ENCODE measurements around a stretch of chr17.

GRCh38 chr17:58569219-58569542 lies 25.1 kb upstream of the SEPTIN4 start:
- PRO-cap, result no peak

- PRO-cap, result no peak
Measured at GRCh38 chr17:58679397-58679853, 12.4 kb downstream of the IGBP1C start.

- PRO-cap, result unidirectional peak, minus-strand start at chr17:59372175; unidirectional peak, plus-strand start at chr17:59372572
Measured at GRCh38 chr17:59372104-59373018, 40.9 kb downstream of the YPEL2 start.

- PRO-cap, result no peak
Measured at GRCh38 chr17:59437893-59438613, 106.6 kb downstream of the YPEL2 start.

DNA sequence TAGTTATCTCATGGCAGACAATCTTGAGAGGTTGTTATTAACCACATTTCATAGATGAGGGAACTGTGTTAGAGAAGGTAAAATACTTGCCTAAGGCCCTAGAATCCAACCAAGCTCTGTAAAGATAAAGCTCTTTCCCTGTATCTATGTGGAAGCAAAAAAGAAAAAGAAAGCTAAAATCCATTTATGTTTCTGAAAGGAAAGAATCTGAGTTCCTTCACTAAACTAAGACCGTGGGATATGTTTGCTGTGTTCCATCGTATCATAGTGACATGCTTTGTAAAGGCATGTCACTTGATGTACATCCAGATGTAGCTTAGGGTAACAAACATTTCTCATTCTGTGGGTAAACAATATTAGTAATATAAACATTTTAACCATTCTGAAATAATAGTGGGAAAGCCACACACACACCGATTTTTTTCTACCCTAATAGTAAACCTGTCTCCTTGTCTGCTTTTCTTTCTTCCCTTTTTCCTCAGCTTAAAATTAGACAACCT lies 78.1 kb downstream of the TUBD1 start:
- PRO-cap, result no peak

DNA sequence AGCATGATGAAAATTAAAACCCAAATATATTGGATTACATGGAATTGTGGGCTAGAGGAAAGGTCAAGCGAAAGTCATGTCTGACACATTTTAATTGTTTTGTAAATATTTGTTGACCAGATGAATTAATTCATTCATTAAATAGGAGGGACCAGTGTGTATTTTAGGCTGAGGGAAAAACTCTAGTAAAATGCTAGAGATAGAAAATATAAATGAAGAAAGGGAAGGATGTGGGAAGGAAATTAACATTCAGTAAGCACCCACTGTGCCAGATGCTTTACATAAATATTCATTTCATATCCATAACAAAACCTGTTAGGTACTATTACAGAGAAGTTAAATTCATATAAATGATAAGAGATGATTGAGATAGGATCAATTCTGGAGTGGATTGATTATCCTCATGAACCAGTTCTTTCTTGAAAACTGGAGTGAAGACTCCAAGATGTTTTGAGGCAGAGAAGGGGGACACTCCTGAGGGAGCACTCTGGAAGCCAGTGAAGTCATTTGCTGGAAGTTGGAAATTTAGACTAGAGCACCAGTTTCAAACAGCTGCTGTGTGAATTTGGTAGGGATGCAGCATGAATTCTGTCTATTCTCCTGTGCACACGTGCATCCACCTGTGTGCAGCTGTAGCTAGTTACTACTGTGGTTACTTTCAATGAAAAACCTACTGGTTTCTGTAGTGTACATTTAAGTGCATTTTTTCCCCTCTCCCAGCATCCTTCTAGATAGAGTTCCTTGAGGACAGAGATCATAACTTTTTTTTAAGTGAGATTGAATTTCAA lies 66.2 kb downstream of the TUBD1 start:
- PRO-cap, result no peak

DNA sequence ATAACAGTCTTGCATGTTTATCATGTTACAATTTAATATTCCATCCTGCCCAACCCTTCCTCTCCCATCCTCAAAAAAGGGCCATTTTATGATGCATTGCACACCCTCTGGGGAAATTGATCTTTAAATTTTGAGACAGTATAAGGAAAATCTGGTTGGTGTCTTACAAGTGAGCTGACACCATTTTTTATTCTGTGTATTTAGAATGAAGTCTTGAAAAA lies 52.5 kb downstream of the TUBD1 start:
- PRO-cap, result no peak

DNA sequence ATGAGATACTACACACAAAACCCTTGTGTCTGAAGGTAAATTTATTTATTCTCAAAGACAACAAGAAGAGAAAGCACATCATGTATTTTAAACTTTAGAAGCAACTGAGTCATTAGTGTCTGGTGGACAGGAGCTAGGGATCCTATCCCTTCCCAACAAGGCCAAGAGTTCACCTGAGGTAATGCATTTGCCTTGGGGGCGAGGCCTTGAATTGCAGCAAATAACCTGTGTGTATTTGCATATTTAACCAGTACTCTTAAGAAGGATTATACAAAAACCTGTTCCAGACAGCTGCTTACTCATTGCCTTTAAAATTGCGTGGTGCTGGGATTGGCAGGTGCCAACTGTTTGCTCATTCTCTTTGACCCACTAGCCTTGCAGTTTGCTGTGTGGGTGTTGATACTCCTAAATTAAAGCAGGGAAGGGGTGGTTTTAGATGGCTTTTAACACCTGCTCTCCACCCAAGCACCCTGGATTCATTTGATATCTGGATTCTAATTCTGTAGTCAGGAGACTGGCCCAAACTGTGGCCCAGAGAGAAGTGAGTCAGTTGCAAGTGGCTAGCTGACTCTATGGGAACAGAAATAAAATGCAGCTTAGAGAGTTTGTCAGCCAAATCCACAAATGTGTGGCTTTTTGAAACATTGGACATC lies 47.1 kb downstream of the TUBD1 start:
- PRO-cap, result unidirectional peak, minus-strand start at position 472 of the sequence

DNA sequence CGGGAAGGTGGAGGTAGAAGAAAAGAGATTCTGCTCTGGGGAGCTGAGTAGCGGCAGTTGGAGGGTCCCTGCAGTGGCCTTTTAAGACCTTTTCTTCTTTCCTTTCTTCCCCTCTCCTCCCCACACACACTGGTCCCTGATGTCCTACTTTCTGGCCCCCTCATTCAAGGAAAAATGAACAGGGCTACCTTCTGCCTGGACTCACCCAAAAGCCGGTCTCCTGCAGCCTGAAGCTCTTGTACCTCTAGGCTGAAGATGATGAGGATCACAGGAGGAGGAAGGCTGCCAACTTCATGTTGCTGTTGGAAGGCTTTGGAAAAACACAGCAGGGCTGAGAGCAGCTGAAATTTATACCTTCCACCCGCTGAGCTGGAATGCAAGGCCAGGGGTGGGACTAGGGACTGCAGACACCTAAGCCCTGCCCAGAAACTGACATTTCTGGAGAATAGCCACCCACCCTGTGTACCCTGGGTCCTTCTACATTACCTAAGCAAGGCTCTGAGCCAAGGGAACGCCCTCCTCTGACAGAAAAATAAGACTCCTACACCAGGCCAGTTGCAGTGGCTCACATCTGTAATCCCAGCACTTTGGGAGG lies 9.4 kb upstream of the HEATR6 start:
- PRO-cap, result no peak

DNA sequence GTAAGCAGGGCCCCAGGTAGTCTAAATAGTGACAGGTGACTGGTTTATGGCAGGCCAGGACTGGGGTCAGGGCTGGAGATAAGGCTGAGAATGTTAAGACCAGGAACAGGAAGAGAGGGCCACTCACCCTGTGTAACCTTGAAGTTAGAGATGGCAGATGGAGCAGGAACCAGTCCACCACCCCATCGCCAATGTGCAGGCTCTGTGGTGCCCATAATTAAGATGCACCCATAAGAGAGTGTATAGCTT lies 1.9 kb upstream of the CA4 start:
- PRO-cap, result no peak

GRCh38 chr17:60391558-60391851 lies 428 bp downstream of the USP32 start:
- PRO-cap, result no peak

- PRO-cap, result no peak
Measured at GRCh38 chr17:60392798-60392977, 755 bp upstream of the USP32 start.

DNA sequence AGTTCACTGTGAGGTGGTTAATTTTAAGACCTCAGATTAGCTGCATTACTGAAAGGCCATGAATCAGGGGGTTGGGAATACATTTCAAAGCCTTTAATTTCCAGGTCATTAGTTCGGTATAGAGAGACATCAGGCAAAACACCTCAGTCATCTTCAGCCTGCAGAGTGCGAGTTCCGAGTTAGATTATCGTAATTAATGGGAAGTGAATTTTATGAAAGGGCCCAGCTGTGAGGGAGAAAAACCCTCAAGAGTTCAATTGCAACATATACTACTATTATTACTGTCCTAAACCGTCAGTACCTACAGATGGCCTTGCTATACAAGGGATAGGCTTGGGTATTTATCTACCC lies 2.1 kb upstream of the USP32 start:
- PRO-cap, result no peak

GRCh38 chr17:60576928-60577410 lies 23.0 kb upstream of the PPM1D start:
- PRO-cap, result no peak

DNA sequence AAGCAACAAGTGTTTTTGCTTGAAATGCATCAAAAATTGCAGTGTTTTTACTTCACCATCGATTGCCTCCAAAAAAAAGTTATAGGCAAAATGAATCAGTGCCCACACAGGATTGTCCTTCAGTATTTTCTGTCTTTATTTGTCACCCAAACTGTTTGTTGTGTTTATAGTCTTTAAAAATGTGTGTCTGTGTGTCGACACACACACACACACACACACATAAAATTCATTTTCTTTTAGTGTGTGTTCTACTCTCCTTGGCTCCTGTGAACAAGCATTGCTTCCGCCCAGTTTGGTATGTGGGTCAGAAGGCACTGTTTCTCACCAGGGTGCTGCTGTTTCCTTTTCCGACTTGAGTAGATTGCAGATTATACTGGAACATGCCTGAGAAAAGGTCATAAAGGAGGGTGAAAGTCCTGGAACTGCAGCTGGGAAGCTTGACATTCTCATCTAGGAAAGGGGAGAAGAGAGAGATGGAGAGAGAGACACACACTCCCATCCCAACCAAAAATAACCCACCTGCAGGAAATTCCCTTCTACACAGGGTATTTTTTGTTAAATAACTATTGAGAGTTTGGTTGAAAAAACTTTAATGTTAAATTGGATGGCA lies 330.3 kb downstream of the BCAS3 start:
- PRO-cap, result no peak

GRCh38 chr17:61218337-61218864 lies 181.2 kb upstream of the TBX2 start:
- PRO-cap, result unidirectional peak, plus-strand start at chr17:61218746

DNA sequence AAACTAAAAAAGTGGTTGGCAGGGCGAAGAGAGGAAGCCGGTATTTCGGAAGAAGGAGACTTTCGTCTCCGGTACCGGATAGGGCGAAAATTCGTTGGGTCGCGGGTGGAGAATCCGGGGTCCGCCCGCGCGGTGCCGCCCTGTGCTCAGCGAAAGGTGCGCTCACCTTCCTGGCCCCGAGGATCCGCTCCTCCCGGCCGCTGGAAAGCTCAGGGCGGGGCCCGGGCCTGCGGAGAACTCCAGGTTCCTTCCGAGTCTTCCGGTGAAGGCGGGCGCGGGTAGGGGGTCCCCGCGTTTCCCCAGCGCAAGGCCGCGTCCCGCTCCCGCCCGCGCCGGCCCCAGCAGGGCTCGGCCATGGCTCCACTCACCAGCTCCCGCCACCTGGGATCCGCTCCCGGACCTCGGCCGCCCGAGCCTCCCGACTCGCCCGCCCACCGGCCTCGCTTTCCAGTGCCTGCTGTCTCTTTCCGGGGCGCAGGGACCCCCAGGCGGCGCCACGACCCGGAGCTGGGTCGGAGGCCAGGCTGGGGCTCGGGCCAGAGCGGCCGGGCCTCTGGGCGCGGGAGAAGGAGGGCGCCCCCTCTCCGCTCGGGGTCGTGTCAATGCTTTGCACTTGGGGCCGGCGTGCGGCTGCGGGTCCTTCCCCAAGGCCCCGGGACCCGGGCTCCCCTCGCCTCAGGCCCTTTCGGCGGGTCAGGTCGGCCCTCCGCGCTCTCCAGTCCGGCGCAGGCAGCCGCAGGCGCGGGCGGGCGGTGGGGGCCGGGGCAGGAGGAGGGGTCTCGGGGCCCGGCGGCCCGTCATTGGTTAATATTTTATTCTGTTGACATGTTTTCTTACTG lies 553 bp upstream of the TBX2 start:
- PRO-cap, result bidirectional peak, plus-strand start outside the sequence, minus-strand start at position 687 of the sequence

GRCh38 chr17:61406221-61406571 lies 6.6 kb downstream of the TBX2 start:
- PRO-cap, result no peak

DNA sequence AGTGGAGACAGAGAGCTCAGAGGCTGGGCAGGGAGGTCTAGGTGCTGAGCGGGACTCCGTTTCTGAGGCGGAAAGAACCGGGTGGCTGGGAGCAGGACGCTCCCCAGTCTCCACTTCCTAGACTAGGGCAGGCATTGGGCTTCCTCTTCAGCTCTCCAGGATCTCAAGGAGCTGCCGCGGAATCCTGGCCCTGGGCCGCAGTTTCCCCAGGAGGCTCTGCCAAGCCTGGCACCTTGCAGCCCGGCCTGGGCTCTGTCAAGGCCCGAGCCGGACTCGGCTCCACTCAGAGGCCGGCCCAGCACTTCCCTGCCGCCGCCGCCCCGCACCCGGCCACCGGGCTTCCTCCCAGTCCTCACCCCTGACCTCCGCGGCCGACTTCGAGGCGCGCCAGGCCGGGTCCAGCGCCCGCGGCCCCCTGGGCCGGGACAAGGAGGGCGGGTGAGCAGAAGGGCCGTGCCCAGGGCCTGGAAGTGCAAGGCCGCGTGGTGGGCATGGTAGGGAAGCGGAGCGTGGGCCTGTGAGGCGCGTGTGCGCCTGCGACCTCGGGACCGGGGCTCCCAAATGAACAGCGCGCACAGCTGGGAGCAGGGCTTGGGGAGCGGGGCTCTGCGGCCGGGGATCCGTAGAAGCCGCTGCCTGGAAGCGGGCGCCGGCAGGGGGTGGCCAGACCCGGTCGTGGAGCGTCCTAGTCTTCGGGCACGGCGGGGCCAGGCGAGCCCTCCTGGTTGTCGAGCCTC lies 698 bp upstream of the TBX4 start:
- PRO-cap, result no peak

DNA sequence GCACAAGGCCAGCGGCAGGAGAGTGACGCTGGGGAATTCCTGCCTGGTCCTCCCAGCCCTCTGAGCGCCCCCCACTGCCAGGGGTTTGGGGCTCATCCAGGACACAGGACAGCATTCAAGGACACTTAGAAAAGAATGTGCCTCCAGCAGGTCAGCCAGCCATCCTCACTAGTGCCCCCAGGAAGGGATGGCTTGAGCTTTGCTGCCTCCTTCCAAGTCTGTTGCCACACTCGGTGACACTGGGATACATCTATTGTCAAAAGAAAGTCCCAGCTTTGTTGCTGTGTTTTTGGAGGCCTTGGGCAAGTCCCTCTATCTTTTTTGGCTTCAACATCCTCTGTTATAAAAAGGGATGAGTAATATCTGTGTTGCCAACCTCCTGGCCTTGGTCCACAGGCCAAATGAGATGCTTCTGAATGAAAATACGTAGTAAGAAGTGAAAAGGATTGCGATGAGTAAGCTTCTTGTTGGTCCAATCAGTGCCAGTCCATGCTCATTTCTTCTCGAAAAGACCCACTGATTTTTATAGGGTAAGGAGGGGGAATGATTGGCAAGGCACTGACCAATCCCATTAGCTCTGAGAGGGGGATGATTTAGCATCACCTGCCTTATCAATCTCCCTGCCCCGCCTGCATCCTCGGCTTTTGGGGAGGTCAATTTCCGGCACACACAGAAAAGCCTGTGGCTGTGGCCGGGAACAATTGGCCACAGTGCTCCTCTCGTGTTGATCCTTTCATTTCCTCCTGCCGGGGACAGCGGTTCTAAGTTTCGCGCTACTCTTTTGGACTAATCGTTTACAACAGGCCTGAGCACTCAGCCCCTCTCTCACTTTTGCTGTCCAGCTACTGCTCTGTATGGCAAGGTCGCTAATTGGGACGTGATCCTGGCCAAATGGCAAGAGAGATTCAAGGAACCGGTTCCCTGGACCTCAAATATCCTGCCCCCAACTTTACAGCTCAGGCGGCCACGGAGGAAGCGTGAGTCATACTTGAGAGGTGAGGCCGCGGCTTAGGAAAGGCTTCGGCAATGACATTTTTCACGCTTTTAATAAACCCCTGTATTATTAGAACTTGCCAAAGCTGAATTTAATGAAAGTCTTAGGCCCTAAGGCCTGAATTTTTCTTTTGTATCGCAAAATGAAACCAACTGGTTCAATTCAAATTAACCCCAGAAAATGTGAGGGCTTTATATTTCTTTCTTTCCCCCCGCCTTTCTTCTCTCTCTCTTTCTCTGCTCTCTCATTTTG lies 43.0 kb downstream of the TBX4 start:
- PRO-cap, result no peak

Measured in ascending aorta (tissue), 1 donor.